M059J (cell line): ENCODE measurements around a stretch of chr20.

- RAMPAGE, long total RNA = no peak
These were observed 14.9 kb downstream of the PEDS1 start for GRCh38 chr20:50138137-50139440.

- RAMPAGE, long total RNA = no peak
These were observed 745 bp upstream of the CEBPB start for GRCh38 chr20:50189796-50190373.

DNA sequence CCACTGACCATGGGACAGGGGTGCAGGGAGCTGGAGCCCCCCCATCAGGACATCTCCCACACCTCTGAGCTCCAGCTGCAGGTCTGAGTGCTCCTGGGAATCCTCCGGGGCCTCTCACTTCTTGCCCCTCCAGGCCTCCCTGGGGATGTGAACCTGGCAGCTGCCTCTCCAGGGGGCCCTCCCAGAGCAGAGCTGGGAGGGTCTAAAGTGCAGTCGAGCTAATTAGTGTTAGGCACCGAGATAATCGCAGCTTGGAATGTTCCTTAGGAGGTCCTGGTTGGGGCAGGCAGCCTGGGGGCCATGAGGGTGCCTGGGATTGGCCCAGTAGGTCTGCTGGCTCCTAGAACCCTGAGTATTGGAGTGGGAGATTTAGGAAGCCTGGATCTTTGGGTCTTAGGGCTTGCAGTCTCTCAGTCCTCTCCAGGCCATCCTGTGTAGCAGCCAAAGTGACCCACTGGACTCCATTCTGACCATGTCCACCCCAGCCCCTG lies 26.0 kb downstream of the CEBPB start:
- RAMPAGE, long total RNA = no peak

GRCh38 chr20:50286448-50287091 lies 95.9 kb downstream of the CEBPB start:
- RAMPAGE, long total RNA = no peak

DNA sequence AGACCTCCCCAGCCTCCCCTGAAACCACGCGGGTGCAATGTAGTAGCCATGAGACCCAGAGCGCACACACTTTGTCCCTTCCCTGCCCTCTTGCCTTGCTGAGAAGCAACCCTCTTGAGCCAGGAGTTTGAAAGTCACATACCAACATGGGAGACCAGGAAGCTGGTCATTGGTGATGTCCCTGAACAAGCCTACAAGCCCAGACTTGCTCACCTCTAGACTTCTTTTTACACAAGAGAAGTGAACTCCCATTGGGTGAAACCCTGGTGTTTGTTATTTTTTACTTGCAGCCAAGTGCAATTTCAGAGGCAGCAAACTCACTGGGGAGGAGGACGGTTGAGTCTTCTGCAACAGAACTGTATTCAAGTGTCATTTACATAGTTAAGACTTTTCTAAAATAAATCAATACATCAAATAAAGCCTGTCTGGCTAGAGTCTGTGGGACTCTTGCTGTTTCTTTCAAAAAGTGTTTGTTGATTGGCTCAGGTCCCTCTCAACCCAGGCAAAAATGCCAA lies 138.1 kb upstream of the PTPN1 start:
- RAMPAGE, long total RNA = no peak

DNA sequence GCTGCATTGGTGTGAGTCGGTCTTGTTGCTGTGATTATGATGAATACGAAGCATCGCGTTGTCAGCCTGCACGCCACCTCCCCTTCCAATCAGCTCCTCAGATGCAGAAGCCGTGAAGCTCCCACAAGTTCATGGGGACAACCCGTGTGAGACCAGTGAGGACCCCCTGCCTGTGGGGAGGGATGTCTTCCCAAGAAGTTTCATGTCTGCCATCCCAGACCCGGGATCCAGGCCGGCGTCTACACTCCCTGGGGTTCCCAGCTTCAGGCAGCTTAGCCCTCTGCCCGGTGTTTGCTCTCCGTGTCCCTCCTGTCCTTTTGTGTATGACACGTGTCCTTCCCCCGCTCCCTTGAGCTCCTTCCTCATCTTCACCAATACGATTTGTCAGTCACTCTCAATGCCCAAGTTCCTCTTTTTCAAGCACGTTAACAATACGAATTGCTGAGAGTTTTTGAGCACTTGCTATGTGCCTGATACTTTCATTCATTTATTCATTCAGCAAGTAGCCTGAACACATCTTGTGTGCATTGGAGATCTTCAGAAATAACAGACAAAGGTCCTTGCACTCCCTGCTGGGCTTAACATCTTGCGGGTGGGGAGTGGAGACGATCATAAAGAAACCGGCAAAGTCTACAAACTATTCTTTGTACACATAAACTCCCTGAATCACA lies 115.6 kb upstream of the PTPN1 start:
- RAMPAGE, long total RNA = no peak

GRCh38 chr20:50395099-50395915 lies 114.9 kb upstream of the PTPN1 start:
- RAMPAGE, long total RNA = no peak

DNA sequence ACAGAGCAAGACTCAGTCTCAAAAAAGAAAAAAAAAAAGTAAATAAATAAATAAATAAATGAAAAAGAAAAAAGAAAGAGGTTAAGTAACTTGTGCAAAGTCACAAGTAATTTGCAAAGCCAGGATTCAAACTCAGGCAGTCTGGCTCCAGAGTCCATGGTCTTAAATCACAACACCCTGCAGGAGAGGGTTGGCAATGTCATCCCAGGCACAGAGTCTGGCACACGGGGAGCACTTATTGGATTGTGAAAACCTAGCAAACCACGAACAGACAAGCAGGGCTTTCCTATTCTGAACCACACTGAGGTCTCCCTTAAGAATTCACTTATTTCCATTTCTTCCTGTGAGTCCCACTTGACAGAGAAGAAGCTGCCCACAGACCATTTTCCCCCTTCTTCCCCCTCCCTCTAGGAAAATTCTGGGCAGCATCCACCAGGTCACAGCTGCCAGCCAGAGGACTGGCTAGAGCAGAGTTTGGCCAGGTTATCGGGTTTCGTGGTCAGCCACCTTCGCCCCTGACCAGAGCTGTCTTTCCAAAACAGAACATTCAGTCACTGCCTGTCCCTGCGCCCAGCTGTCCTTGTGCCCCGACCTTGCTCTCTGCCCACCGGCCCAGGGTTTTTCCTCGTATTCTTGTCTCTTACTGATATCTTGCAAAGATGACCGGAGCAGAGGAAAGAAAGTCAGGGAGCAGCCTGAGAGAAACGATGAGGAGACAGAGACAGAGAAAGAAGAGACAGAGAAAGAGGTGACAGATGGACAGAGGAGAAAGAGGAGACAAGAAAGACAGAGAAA lies 106.4 kb upstream of the PTPN1 start:
- RAMPAGE, long total RNA = no peak

DNA sequence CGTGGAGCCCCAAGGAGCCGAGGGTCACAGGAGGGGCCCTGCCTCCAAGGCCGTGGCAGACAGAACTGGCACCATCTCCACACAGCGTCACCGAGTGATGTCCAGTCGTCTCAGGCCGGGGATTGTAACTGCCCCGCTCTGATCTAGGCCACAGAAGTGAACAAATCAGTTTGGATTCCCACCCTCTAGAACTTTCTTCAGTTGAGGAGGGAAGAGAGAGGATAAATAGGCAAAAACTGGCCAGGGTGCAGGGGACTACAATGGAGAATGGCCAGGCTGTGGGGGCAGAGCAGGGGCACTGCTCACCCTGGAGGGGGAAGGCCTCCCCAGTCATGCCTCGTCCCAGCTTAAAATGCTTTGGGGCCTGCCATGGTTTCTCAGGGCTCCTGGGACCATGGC lies 54.0 kb upstream of the PTPN1 start:
- RAMPAGE, long total RNA = no peak

DNA sequence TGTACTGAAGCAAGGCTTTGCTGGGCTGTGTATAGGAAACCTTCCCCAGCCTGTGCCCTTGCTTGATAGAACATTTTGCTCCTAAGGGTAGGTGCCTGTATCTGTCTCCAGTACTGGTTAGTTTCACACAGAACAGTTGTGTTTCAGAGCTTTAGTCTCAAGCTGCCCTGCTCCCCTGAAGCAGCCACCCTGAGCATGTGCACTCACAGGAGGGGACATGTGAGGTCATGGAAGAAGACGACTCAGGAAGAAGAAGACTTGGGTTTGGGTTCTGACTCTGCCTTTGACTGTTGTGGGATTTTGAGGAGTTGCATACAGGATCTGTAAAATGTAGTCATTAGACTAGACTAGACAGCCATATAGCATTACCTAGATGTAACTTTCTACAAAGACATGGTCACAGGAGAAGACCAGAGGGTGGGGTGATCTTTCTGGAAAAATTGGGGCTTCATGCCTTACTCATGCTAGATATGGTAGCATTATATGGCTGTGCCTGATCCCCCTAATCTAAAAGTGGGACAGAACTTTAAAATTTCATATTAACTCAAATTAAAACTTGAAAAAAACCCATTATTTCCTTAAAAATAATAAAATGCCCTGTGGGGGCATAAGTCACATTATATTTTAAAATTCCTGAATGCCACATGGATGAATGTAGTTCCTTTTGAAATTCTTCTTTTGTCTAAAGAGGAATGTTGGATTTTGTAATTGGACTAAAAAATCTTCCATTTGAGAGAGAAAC lies 10.5 kb downstream of the PTPN1 start:
- RAMPAGE, long total RNA = no peak

DNA sequence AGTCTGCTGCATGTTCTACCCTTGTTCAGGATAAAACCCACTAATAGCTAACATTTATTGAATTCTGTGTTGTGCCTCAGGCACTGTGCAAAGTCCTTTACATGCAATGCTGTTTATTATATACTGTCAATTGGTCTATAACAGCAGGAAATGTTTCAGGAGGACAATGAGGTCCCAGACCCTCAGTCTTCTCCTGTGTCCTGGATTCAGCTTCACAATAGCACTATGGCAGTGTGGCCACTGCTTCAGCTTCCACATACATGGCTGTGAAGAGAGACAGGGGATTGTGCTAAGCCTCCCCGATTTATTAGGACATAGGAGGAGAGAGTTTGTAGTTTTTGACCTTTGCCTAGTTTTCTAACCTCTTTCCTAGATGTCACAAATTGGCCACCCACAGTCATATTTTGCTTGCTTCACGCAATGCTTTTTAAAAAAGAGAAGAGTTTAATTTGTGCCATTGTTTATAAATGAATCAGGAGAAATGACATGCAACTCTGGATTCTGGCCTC lies 11.2 kb downstream of the PTPN1 start:
- RAMPAGE, long total RNA = no peak

DNA sequence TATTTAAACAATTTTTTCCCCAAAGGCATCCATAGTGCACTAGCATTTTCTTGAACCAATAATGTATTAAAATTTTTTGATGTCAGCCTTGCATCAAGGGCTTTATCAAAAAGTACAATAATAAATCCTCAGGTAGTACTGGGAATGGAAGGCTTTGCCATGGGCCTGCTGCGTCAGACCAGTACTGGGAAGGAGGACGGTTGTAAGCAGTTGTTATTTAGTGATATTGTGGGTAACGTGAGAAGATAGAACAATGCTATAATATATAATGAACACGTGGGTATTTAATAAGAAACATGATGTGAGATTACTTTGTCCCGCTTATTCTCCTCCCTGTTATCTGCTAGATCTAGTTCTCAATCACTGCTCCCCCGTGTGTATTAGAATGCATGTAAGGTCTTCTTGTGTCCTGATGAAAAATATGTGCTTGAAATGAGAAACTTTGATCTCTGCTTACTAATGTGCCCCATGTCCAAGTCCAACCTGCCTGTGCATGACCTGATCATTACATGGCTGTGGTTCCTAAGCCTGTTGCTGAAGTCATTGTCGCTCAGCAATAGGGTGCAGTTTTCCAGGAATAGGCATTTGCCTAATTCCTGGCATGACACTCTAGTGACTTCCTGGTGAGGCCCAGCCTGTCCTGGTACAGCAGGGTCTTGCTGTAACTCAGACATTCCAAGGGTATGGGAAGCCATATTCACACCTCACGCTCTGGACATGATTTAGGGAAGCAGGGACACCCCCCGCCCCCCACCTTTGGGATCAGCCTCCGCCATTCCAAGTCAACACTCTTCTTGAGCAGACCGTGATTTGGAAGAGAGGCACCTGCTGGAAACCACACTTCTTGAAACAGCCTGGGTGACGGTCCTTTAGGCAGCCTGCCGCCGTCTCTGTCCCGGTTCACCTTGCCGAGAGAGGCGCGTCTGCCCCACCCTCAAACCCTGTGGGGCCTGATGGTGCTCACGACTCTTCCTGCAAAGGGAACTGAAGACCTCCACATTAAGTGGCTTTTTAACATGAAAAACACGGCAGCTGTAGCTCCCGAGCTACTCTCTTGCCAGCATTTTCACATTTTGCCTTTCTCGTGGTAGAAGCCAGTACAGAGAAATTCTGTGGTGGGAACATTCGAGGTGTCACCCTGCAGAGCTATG lies 73.3 kb downstream of the PTPN1 start:
- RAMPAGE, long total RNA = no peak

DNA sequence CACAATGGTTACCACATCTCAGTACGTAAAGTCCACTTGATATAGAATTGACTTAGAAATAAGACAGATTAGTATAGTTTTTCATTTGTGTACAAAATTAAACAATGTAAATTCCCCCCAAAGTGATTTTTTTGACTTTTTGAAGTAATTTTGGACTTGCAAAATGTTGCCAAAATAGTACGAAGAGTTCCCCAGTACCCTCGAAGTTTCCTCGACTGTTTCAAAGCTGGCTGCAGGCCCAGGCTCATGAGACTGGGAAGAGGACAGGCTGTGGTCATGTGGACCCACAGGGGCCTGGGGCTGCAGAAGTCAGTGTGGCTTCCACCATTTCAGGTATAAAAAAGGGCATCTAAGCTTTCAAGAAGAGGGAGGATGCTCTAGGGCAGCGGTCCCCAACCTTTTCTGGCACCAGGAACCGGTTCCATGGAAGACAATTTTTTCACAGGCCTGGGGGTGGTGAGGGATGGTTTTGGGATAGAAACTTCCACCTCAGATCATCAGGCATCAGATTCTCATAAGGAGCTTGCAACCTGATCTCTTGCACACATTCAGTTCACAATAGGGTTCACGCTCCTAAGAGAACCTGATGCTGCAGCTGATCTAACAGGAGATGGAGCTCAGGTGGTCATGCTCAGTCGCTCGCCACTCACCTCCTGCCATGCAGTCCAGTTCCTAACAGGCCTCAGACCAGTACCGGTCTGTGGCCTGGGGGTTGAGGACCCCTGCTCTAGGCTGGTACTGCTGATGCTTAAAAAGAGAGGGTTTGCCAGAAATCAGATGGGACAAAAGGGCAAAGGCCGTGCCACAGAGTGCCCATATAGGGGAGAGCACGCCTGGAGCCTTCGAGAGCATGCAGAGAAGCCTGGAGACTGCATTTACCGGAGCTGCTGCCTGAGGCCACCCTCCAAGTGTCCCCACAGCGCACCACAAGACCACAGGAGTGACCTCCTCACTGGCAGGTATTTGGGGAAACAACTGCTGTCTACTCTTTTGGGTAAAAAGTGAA lies 75.2 kb downstream of the PTPN1 start:
- RAMPAGE, long total RNA = no peak

DNA sequence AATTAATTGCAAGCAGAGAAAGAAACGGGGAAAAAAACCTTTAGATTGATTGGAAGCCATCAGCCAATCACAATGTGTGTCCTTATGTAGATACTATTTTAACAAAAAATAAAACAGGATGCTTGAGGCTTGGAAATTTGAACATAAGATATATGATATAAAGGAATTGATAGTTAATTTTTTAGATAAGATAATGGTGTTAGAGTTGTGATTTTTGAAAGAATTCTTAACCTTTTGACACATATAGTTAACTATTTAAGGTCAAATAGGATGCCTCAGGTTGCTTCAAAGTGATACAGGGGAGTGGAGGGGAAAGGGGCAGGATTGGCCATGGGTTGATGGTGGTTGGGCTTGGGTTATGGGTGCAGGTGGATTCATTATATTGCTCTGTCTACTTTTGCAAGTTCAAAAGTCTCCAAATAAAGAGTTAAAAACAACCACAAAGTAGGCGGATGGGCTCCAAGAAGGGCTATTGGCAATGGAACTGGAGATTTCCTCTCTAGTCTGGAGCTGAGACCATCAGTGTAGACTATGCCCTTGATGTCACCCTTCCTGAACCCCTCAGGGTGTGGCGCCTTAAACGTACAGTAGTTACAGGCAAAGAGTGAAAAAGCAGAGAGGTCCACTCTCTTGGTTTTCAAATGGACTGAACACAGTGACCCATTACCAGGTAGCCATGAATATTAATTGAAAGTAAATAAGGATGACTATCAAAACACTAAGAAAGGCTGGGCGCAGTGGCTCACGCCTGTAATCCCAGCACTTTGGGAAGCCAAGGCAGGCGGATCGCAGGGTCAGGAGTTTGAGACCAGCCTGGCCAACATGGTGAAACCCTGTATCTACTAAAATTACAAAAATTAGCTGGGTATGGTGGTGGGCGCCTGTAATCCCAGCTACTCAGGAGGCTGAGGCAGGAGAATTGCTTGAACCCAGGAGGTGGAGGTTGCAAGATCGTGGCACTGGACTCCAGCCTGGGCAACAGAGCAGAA lies 81.2 kb downstream of the PTPN1 start:
- RAMPAGE, long total RNA = no peak

DNA sequence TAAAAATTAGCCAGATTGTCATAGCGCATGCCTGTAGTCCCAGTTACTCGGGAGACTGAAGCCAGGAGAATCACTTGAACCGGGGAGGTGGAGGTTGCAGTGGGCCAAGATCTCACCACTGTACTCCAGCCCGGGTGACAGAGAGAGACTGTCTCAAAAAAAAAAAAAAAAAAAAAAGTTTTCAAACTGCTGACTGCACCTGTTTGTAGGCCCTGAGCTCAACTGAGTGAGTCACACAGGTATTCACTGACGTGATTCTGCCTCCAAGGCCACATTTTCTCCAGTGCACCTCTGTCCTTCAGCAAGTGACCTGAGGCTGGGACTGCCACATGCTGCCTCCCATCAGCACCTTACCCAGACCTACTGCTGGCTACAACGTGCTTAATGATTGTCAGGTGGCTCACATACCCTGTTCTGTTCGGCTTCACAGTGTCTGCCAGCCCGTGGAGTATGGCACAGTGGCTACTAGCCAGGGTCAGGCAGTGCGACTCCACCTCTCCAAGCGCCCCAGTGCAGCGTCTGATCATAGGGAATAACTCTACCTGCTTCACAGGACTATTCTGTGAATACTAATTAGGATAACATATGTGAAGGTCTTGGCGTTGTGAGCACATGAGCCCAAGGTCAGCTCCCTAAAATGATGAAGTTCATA lies 28.3 kb downstream of the RIPOR3 start:
- RAMPAGE, long total RNA = no peak

DNA sequence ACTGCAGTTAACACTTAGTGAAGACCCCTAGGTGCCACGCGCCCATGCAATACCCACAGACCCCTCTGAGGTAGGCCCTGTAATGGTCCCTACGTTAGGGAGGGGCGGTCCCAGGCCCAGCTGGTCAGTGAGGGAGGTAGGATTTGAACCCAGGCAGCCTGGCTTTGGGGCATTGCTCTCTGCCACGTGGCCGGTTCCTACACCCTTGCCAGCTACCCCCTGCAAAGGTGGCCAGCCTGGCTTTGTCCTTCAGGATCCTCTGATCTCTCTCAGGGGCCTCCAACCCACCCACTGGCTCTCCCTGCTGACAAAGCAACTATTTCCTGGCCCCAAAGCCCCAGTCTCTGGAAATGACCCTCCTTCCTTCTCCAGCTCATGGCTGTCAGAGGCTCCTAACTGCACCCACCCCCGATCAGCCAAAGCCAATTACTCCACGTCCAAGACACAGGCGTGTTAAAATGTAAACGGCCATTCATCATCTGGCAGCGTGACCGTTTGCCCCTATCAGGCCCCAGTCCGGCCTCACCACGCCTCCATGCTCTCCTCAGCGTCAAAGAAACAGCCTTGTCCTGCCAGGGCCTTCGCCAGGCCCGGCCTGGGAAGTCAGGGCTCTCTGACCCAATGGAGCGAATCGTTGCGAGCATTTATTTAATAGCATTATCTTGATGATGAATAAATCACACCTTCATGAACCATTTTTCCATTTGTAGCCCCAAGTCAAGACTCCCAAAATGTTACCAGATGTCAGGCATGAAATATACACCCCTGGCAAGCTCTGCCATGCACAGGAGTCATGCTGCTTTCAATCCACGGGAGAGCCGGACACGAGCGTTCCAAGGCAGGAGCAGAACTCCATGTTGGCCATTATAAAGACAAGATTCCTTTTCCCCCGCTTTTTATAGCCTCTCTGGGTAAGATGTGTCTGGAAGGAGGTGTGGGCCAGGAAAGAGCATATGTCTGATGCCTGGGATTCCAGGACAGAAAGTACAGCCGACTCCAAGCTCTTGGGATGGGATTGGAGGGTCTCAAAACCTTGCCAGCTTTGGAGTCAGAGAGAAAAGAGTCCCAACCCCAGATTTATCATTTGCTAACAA lies 17.8 kb downstream of the RIPOR3 start:
- RAMPAGE, long total RNA = no peak

DNA sequence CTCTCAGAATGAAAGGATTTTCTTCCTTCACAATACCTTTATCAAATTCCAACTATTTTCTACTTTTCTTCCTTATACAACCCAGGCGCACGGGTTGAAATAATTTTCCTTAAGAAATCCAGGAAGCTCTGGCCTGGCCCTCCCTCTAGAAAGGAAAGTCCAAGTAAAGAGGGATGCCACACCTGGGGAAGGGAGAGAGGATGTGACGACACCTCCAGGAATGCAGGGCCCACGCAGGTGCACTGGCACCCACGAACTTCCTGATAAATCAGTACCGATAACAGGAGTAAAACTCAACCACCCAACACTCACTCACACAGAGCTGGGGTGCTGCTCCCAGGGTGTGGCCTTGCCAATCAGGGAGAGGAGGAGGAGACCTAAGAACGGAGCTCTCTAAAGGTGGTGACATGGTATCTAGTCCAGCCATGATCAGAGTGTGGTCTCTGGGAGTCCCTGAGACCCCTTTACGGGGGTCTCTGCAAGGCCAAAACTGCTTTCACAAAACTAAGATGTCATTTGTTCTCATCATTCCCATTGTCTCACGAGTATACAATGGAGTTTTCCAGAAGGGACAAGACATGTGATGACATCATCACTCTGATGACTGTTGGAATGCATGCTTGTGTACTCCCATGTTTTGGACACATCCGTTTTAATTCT lies 2.3 kb upstream of the PARD6B start:
- RAMPAGE, long total RNA = no peak

DNA sequence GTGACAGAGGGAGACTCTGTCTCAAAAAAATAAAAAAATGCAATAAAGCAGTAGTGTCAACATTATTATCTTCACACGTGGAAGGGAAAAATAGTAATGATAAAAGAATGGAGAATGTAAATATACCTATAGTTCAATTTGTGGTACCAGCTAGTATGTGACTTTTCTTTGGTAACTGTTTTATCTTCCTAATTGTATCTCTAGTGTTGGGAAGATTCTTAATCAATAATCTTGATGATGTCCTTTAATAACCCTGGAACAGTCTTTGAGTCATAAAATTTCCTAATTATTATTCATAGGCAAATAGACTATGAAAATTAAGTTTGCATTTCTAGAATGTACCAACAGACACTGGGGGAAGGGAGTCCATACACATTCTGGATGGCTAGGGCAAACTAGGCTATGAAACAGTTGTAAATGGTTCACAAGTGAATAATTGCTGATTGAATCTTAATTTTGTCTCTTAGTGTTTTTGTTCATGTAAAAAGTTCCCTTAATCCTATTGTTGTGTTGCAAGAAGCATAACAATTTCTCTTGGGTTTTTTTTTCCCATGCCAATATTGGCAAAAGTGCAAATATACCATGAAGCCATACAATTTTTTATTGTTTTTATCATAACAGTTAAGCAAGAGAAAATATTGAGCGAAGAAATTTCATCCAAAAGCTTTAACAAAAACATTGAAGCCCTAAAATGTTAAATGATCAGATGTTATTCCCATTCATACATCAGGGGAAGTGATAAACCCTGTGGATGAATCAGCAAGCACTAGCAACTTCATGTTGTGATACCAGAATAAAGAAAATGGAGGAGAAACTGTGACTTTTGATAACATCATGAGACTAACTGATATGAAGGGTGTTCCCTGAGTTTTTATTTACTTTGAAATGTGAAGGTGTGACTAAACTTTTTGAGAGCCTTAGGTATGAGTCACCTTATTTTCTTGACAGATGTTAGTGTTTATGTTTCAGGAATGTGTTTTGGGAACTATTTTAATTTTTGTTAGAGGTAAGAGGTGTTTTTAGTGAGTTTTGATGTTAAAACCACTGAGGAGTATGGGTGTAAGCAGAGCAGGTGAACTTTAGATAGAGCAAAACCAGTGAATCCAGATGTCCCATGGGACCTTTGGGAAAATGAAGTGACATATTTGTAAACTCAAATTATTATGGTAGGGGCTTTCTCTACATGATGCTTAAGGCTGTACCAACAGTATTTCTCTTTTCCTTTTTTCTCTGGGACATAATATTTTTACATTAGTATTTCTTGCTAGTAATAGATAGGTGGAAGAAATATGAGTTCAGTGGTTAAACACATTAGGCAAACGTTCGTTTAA lies 4.2 kb downstream of the PARD6B start:
- RAMPAGE, long total RNA = no peak

DNA sequence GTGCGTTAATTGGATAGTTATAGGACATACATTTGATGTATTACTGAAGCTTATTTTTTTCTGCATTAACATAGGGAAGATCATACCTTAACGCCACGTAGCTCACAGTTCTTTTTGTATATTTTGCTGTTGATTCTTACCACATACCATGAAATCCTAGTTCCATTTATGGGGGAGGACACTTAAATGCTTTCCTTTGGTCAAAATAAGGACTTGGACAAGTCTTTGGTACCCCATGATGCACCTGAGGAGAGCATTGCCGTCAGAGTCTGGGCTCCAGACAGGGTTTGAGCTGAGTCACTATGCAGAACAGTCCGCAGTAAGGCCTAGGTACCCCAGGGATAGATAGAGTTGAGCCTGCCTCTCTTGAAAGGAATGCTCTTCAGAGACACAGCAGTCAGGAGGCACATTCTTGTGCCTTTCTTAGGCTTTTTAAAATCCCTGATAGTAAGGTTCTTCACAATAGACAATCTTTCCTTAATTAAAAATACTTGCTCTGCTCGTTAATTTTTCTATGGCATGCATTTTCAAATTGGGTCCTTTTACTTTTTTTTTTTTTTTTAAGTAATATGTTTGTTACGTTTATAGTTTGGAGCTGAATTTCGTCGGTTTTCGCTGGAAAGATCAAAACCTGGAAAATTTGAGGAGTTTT lies 6.0 kb downstream of the PARD6B start:
- RAMPAGE, long total RNA = no peak

- RAMPAGE, long total RNA = no peak
These were observed 11.6 kb downstream of the PARD6B start for GRCh38 chr20:50743023-50743321.